Progenitor cell of endocrine pancreas (in vitro differentiated cells): ENCODE results near the genes C1orf159 and B3GALT6.

- PRO-cap, result no peak
Observed at GRCh38 chr1:115558-115856, 50.3 kb downstream of the OR4F5 start.

- PRO-cap, result no peak
Observed at GRCh38 chr1:846918-847380, 76.8 kb upstream of the SAMD11 start.

GRCh38 chr1:856026-856706 lies 67.6 kb upstream of the SAMD11 start:
- PRO-cap, result no peak

GRCh38 chr1:876162-876582 lies 47.6 kb upstream of the SAMD11 start:
- PRO-cap, result no peak

DNA sequence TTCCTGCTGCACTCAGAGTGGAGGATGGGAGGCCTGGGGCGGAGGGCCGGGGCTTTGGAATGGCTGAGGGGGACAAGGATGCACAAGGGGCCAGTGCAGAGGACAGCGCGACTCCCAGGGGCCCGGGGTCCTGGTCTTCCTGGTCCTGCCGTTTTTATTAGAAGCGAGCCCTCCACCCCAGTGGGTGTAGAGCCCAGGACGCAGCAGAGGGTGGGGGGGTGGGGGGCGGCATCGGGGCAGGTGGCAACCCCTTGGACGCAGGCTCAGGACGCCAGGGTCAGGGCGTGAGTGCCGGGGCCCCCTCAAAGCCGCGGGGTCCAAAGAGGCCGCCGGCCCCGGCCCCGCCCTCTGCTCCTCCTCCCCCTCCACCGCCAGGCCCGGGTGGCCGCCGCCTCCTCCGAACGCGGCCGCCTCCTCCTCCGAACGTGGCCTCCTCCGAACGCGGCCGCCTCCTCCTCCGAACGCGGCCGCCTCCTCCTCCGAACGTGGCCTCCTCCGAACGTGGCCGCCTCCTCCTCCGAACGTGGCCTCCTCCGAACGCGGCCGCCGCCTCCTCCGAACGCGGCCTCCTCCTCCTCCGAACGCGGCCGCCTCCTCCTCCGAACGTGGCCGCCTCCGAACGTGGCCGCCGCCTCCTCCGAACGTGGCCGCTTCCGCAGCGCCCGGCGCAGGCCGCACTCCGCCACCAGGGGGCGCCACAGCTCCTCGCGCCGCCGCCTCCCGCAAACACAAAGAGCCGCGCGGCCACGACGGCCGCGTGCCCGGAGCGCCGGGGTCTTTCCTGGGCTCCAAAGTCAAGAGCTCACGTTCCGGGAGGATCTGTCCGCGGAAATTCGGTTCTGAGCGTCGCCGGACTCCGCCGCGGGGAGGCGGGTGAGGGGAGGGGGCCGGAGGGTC lies 19.4 kb upstream of the SAMD11 start:
- PRO-cap, result bidirectional peak, plus-strand start at position 422 of the sequence, minus-strand start at position 426 of the sequence; bidirectional peak, plus-strand start at position 775 of the sequence, minus-strand start at position 645 of the sequence

DNA sequence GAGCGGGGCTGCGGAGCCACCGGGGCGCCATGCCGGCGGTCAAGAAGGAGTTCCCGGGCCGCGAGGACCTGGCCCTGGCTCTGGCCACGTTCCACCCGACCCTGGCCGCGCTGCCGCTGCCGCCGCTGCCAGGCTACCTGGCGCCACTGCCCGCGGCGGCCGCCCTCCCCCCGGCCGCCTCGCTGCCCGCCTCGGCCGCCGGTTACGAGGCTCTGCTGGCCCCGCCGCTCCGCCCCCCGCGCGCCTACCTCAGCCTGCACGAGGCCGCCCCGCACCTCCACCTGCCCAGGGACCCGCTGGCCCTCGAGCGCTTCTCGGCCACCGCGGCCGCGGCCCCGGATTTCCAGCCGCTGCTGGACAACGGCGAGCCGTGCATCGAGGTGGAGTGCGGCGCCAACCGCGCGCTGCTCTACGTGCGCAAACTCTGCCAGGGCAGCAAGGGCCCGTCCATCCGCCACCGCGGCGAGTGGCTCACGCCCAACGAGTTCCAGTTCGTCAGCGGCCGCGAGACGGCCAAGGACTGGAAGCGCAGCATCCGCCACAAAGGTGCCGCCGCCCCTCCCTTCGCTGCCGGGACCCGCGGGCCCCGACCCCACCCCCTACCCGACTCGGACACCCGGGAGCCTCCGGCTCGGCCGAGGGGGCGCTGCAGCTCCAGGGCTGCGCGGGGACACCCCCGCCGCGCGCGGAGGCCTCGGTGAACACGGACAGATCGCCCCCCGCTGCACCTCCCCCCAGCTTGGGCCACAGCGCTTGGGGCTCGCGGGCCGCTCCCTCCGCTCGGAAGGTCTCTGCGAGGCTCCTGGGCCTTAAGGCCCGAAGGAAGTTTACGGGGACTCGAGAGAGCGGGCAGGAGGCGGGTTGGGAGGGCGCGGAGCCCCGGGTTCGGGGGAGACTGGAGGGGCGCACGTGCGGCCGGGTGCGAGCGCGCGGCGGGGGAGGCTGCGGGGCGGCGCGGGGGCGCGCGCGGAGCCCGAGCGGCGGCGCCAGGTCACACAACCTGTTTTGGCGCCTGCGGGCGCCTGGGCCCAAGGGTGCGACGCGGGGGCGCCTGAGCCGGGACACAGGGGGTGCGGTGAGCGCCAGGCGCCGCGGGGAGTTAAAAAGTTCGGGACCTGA lies 1.0 kb downstream of the SAMD11 start:
- PRO-cap, result no peak

DNA sequence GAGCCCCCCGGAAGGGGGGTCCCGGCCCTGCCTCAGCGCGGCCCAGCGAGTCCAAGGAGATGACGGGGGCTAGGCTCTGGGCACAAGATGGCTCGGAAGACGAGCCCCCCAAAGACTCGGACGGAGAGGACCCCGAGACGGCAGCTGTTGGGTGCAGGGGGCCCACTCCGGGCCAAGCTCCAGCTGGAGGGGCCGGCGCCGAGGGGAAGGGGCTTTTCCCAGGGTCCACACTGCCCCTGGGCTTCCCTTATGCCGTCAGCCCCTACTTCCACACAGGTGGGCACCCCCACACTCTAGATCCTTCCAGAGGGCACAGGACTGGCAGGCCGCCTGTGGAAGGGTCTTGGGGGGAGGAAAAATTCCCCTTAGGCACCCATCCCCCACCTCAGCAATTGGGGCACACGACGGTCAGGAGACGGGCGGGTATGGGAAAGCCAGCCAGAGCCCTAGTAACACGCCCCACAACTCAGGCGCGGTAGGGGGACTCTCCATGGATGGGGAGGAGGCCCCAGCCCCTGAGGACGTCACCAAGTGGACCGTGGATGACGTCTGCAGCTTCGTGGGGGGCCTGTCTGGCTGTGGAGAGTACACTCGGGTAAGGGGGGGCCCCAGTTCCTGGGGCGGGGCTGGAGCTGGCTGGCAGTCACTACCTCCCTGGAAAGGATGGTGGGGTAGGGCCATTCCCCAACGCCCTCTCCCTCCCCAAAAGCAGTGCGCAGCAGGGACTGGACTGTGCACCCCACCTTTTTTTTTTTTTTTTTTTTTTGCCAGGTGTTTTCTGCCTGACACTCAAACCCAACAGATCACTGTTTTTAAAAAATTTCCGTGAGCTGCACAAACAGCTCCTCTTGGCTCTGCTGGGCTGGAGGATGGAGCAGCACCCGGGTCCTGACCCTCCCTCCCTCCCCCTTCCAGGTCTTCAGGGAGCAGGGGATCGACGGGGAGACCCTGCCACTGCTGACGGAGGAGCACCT lies 16.0 kb downstream of the NOC2L start:
- PRO-cap, result no peak

- PRO-cap, result bidirectional peak, plus-strand start at chr1:976241, minus-strand start at chr1:976135
Observed at GRCh38 chr1:975750-976826, 5.8 kb downstream of the PERM1 start.

GRCh38 chr1:981277-981894 lies 507 bp downstream of the PERM1 start:
- PRO-cap, result no peak

DNA sequence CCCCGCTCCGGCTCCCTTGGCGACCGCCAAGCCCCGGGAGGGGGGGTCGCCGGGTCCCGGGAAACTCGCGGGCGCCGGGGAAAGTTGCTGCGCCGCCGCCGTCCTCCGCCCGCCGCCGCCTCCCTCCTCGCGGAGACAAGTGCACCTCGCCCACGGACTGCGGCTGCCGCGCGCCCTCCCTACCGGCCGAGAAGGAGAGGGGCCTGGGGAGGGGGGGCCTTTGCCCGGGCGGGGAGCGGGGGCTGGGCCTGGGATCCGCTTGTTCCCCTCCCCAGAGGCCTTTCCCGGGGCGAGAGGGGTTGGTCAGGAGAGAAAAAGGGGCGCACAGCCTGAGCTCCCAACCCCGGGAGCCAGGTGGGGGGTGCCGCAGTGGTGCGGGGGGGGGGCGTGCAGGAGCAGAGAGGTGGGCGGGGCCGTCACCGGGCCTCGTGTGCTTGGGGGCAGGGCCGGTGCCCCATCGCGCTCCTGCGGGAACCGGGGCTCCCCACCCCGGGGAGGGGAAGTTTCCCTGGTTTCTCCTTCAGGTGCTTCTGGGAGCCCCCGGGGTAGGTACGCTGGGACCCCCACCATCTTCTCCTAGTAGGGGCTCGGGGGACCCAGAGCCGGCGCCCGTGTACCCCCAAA lies 664 bp downstream of the AGRN start:
- PRO-cap, result bidirectional peak, plus-strand start at position 274 of the sequence, minus-strand start at position 137 of the sequence

GRCh38 chr1:1058209-1058813 lies 15.8 kb downstream of the RNF223 start:
- PRO-cap, result no peak

- PRO-cap, result no peak
Observed at GRCh38 chr1:1071603-1072103, 2.5 kb downstream of the RNF223 start.

DNA sequence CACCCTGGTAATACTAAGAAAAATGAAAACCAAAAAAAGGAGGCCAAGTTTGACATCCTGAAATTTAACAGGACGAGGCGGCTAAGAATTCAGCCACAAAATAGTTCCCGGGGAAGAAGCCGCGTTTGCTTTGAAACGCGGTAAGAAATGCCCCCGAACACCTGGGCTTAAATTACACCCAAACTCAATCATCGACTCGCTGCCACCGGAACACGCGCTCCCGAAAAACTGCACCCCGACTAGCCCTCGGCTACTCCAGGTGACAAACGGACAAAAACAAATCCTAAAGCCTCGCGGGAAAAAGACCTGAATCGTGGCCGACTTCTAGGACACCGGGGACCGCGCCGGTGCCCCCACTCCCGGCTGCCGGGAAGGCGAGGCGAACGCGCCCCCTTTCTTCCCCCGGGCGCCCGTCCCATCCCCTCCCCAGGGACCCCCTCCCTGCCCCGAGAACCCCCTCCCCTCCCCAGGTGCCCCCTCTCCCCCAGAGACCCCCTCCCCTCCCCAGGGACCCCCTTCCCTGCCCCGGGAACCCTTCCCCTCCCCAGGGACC lies 750 bp downstream of the C1orf159 start:
- PRO-cap, result no peak

GRCh38 chr1:1115616-1116843 lies at the start of gene C1orf159:
C1orf159 (minus strand) TSS chr1:1116089.
- PRO-cap, result unidirectional peak, plus-strand start at chr1:1115829; bidirectional peak, plus-strand start at chr1:1116382, minus-strand start at chr1:1116032

- PRO-cap, result bidirectional peak, plus-strand start at chr1:1124976, minus-strand start at chr1:1124843
Observed at GRCh38 chr1:1124124-1125209, 8.6 kb upstream of the C1orf159 start.

GRCh38 chr1:1126152-1126561 lies 10.3 kb upstream of the C1orf159 start:
- PRO-cap, result no peak

- PRO-cap, result no peak
Observed at GRCh38 chr1:1135216-1135609, 19.3 kb upstream of the C1orf159 start.

DNA sequence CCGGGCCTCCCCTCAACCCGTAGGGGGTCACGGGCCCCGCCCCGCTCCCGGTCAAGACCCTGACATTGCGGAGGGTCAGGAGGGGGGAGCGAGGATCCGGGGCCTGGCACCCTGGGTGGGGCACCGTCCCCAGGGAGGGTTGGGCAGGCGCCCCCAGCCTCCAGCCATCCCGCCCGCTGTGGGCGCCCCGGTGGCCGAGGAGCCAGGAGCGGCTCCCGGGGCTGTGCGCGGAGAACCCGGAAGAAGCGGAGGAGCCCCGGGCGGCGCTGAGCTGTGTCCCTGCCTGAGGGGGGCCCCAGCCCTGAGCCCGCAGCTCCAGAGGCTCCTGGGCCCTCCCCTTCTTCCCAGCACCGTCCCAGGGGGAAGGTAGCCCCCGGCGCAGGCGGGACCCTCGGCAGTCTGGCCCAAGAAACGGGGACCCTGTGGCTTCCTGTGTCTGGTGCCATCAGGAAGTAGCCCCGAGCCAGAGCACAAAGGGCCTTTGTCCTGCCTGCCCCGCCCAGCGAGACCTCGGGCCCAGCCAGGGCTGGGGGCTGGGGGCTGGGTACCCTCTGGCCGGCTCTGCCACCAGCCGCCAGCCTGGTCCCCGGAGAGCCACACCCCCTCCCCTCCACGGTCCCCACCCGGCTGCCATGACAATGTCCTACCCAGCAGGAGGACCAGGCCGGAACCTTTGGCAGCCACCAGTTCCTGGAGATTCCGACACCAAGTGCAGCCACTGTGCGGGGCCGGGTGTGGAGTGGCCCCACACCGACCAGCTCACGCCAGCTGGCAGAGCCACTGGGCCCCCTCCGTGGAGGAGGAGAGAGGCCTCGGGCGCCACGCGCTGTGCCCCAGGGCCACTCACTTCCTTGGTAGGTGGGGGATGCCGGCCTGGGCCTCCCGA lies 15.6 kb upstream of the TTLL10 start:
- PRO-cap, result bidirectional peak, plus-strand start at position 686 of the sequence, minus-strand start at position 401 of the sequence

DNA sequence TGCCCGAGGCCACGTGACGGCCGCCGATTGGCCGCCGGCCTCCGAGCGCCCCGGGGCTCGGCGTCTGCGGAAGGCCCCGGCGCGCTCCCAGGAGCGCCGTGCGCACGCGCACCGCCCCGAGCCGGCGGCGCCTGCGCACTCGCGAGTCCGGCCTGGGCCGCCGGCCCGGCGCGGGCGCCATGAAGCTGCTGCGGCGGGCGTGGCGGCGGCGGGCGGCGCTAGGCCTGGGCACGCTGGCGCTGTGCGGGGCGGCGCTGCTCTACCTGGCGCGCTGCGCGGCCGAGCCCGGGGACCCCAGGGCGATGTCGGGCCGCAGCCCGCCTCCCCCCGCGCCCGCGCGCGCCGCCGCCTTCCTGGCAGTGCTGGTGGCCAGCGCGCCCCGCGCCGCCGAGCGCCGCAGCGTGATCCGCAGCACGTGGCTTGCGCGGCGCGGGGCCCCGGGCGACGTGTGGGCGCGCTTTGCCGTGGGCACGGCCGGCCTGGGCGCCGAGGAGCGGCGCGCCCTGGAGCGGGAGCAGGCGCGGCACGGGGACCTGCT lies at the start of gene B3GALT6:
TSS of gene B3GALT6 (plus strand) at position 138 of the 538 bp plus-strand sequence.
- PRO-cap, result bidirectional peak, plus-strand start at position 144 of the sequence, minus-strand start outside the sequence

DNA sequence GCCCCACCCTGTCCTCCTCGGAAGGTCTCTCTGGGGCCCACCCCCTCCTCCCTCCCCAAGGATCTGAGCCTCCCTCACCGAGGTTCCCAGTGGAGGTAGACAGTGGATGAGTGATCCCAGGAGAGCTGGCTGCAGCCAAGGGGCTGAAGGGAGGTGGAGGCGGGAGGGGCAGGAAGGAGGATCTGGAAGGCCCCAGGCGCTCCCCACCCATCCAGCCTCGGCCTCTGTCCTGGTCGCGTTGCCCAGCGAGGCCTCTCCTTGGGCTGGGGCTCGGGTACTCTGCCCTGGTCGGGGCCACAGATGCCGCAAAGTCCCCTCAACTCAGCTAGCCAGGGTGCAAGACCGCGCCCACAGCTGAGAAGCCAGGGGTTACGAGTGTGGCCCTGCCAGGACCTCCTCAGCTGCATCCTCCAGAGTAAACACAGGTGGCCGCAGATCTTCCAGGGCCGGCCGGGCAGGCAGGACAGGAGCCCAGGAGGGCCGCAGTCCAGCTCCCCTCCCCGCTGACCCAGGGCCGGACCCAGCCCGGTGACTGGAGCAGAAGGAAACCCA lies 5.2 kb downstream of the B3GALT6 start:
- PRO-cap, result no peak